Endometrial microvascular endothelial cells (primary cell): ENCODE results near the genes SOX21, ABCC4 and RNF113B.

DNA sequence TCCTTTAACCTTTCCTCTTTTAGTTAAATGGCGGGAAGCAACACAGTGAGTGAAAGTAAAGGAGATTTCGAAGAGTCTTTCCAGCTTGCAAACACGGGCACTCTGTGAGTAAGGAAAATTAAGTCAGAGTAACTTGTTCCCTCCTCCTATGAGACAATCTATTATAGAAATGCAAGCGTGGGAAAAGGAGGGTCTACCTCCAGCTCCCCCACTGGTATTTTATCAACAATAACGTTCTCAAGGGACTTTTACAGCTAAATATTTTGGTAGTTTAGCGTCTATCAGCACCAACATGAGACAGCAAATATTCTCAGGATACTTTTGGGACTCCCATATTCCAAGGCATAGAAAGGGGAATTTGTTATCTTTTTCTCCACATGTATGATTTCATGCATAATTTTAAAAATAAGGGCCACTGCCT is 152.7 kb downstream of the DCT start:
- RAMPAGE, long total RNA, result no peak

- RAMPAGE, long total RNA, result no peak
Observed at GRCh38 chr13:94712165-94712767, at the start of gene SOX21. Gene SOX21 (minus strand): TSS chr13:94712545.

- RAMPAGE, long total RNA, result no peak
Observed at GRCh38 chr13:95115417-95116212, 185.6 kb downstream of the ABCC4 start.

- RAMPAGE, long total RNA, result no peak
Observed at GRCh38 chr13:95298205-95298548, 3.1 kb downstream of the ABCC4 start.

- RAMPAGE, long total RNA, result start-site peak on the minus strand at chr13:95301419-95301437, 49 and 93 reads in 2 replicates
Observed at GRCh38 chr13:95301121-95301997, at the start of gene ABCC4. Gene ABCC4 (minus strand): TSS chr13:95301451.

DNA sequence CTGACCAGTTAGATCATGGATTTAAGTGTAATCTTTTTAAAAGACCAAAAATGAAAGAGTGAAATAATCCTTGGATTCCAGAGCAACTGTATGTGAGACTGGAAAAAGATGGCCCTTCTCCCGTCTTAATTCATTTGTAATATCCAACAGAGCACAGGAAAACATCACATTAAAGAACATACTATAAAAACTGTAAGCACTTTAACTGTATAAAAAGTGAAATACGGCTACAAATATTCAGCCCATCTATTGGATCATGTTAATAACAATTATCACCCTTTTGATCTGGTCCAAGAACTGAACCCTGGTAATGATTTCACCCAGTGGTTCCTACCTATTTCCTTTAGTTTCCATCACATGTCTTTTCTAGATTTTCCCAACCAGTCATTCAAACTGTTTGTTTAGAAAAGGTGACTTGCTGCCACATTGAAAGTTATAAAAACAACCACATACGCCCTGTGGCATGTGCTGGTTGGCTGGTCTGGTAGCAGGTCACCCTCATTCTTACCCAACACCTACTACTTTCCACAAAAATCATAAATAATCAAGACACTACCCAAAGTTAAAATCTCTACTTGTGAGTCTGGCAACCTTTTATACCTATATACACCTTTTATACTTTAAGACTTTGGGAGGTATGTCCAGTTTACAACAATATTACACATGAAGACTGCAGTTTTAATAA is 39.2 kb downstream of the DZIP1 start:
- RAMPAGE, long total RNA, result no peak

- RAMPAGE, long total RNA, result no peak
Observed at GRCh38 chr13:97141531-97142138, 80.5 kb upstream of the MBNL2 start.

DNA sequence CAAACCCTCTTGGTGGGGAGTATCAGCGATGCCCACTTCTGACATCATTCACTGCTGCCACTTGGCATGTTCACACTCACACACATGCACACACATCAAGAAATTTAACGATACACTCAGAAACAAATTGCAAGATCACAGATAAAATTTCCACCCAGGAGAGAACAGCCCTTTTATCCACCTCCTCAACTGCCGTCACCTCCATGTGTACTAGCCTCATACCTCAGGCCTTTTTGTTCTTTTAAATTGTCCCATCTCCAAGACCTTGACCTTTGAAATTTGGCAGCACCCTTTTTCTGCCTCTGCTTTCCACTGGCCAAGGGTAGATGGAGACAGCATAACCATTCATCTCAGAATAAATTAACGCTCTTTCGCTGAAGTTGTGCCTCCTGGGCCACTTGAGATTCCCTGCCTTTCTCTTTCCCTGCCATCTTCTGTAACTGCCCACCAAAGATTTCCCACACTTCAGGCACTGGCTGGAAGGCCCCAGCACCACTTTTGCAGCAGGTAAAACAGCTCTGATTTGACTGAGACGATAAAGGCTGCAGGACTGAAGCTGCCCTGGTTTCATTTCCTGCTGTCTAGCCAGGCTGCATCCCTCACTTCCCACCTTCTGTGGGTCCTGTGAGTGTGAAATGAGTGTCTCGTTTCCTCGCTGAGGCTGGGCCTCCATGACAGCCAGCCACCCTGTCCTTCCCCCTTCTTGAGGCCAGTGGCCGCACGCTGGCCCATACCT is 39.3 kb downstream of the MBNL2 start:
- RAMPAGE, long total RNA, result no peak

DNA sequence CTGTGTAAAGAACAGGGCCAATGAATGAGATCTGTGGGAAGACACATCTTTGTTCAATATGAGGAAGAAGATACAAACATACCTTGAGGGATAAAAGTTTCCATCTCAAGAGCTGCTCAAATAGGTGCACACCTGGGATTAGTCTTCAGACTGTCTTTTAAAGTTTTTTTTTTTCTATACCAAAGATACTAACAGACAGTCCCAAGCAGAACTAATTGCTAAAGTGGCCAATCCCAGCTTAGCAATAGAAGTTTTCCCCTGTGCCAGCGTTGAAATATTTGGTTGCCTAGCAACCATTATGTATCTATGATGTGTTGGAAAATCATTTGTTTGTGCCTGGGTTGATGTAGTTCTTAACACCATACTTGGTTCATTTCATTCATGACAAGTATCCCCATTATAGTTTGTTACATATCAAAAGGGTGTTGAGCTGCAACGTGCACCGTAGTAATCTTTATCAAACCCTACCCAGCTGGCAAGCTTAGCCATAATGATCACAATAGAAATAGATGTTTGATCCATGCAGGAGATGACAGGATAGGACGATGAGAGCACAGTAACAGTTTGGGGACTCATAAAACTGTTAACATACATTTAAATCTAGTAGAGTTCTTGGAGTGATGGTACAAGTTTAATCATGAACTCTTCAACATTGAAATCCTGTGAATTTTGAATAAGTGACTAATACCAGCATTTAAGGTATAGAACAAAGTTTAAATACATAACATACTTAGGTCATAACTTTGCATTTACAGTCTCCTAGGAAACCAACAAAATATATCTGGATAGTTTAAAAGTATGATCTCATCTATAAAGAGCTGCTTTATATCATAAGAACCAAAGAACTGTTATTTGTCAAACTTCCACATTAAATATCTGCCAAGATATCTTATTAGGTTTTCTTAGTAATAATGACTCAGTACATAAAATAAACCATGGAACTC is 73.3 kb downstream of the MBNL2 start:
- RAMPAGE, long total RNA, result no peak

DNA sequence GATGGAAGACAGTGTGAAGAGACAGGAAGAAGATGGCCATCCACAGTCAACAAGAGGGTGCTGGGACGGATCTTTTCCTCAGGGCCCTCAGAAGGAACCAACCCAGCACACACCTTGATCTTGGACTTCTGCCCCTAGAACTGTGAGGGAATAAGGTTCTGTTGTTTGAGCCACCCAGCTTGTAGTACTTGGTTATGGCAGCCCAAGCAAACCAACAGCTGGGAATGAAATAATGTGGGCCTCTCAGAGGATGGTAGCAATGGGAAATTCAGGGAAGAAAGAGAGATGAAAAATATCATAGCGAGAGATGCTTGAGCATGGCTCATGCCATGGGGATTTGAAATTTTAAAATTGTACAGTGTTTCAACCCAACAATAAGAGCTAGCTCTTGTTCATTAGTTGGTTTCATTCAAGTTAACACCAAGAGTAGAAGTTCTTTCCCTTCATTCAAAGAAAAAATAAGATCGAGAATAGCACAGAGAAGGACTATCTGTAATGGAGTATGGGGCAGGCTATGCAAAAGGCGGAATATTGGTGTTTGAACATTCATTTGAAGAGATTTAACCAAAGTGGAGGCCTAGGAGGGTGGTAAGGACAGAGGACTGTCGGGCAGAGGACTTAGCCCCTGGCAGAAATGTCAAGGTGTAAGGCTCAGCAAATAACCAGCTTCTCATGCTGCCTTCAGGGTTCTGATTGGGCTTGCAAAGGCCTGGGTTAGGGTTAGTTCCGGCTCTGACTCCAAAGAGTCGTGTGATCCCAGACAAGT is 87.5 kb downstream of the MBNL2 start:
- RAMPAGE, long total RNA, result no peak

DNA sequence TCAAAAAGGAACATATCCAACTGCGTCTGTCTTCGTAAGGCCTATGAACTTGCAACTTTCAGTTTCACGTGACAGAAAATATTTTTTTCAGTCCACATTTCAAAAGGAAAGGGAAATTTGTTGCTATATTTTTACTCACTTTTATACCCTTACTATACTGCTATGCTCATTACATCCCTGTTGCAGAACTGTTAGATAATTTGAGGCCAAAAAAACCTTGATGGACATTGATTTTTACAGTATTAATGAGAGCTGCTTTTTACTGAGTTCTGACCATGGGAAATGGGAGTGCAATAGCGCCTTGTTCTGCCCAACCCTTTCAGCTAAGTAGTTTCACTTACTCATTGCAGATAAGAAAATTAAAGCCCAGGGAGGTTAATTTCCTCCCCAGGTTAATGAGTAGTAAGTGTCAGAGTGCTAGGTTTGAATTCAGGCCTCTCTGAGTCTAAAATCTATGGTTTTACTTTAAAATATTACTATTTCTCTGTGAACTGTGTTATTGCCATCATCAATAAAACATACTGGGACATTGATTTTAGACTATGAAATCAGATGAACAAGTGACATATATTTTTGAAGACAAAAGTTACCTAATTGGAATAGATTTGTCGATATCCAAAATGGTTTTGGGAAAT is 93.6 kb upstream of the RAP2A start:
- RAMPAGE, long total RNA, result no peak

GRCh38 chr13:97367457-97368021 is 66.4 kb upstream of the RAP2A start:
- RAMPAGE, long total RNA, result no peak

GRCh38 chr13:97392176-97393501 is 41.3 kb upstream of the RAP2A start:
- RAMPAGE, long total RNA, result no peak

DNA sequence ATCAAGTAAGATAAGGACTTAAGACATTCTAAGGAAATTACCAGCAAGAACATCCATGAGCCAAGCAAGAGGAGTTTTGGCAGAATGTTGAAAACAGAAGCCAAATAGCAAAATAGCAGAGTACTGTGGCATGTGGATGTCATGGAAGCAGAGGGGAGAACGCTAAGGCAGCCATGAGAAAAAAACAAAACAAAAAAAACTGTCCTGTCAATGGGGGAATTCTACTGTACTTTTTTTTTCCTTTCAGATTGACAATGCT is 104.4 kb downstream of the RAP2A start:
- RAMPAGE, long total RNA, result no peak

- RAMPAGE, long total RNA, result no peak
Observed at GRCh38 chr13:98177038-98177389, at the start of gene RNF113B. Gene RNF113B (minus strand): TSS chr13:98177269.

GRCh38 chr13:98266148-98266766 is 89.2 kb upstream of the RNF113B start:
- RAMPAGE, long total RNA, result no peak

GRCh38 chr13:98279630-98280310 is 102.7 kb upstream of the RNF113B start:
- RAMPAGE, long total RNA, result no peak

- RAMPAGE, long total RNA, result no peak
Observed at GRCh38 chr13:98406479-98407217, 170.3 kb downstream of the STK24 start.

GRCh38 chr13:98419802-98420801 is 156.8 kb downstream of the STK24 start:
- RAMPAGE, long total RNA, result no peak

- RAMPAGE, long total RNA, result no peak
Observed at GRCh38 chr13:98430897-98431573, 145.9 kb downstream of the STK24 start.